H7 (cell line): ENCODE data around the gene DNAJC10.

DNA sequence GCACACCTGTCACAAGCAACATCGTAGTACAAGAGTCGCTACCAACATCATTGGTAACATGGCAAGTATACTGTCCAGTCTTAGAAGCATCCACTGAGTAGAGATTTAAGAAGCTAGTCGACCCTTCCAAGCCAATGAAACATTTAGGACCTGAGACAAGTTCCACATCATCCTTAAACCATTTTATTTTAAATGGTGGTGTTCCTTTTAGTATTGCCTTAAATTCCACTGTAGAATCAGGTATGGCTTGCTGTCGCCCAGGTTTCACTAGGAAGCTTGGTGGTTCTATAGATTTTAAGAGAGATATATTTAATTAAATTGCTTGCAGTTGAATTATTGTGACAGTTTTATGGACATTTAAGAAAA lies 79.7 kb downstream of the TTN start:
- RAMPAGE, long total RNA: no peak

GRCh38 chr2:178799004-178799444 lies 8.2 kb downstream of the TTN start:
- RAMPAGE, long total RNA: no peak

DNA sequence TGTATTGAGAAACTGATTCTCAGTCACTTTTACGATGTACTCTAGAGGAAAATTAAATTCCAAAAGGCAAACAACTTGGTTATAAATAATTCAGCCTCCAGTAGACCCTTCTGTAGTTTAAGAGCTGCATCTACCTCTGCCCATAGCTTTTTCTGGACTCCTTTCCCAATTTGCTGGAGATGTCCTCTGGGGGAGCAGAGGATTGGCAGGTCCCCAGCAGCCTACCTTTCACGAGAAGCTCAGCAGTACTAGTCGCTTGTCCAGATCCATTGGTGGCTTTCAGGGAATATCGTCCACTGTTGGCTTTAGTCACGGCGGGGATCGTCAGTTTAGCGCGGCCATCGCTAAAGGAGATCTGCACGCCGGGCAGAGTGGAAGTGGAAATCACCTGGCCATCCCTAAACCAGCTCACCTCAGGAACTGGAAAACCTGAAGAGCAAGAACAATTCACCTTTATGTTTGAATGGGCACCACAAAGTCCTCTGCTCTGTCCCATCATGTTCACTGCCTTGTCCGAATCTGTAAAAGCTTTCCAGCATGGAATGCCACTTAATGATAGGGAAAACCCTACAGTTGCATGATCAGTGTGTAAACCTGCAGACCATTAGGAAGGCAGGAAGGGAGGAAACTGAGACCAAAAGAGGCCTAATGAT lies 5.2 kb downstream of the TTN start:
- RAMPAGE, long total RNA: no peak

GRCh38 chr2:179254227-179254890 lies 10.3 kb downstream of the SESTD1 start:
- RAMPAGE, long total RNA: no peak

GRCh38 chr2:180238906-180239146 lies 231.7 kb upstream of the CWC22 start:
- RAMPAGE, long total RNA: no peak

GRCh38 chr2:181224962-181225322 lies 232.2 kb upstream of the ITGA4 start:
- RAMPAGE, long total RNA: no peak

DNA sequence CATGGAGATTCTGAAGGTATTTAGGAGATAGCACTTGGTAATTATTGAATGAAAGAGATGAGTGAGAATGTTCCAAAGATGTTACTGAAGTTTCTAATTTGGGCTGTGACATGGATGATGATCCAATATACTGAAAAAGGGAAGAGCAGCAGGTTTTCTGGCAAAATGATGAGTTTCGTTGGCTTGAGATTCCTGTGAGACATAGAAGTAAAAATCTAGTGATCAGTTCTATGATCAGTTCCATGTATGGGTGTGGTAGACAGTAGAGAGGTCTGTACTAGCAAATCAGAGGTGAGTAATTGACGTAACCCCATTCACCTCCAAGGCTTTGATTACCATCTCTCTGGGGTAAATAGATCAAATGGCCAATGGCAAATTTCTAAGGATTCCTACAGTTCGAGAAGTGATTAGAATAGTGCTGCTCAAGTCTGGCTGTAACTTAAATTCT lies 6.3 kb downstream of the ITGA4 start:
- RAMPAGE, long total RNA: no peak

GRCh38 chr2:181728782-181729056 lies 48.4 kb upstream of the NEUROD1 start:
- RAMPAGE, long total RNA: no peak

GRCh38 chr2:182030982-182031469 lies 45.4 kb downstream of the PPP1R1C start:
- RAMPAGE, long total RNA: no peak

DNA sequence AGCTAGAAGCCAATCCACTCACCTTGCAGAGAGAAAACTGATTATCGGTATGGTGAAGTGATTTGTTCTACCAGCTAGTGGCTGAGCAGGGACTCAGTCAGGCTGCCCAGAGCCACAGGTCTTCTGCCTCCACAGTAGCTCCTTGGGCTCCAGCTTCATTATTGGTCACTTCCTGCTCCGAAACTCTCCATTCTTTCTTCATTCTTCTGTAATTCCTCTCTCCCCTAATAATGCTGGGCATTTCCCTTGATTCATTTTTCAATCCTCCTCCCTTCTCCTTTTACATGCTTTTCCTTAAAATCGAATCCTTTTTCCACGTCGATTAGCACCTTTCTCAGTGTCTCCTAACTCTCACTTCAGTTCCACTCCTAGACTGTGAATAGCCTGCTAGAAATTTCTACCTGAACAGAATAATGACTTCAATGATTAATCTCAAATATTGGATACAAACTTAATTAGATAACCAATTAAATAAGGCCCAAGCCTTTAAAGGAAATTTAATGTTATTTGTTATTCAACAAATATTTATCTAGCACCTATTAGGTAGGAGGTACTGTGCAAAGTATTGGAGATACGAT lies 17.9 kb downstream of the PDE1A start:
- RAMPAGE, long total RNA: no peak

- RAMPAGE, long total RNA: no peak
Observed at GRCh38 chr2:182422801-182423309, 4.0 kb downstream of the PDE1A start.

DNA sequence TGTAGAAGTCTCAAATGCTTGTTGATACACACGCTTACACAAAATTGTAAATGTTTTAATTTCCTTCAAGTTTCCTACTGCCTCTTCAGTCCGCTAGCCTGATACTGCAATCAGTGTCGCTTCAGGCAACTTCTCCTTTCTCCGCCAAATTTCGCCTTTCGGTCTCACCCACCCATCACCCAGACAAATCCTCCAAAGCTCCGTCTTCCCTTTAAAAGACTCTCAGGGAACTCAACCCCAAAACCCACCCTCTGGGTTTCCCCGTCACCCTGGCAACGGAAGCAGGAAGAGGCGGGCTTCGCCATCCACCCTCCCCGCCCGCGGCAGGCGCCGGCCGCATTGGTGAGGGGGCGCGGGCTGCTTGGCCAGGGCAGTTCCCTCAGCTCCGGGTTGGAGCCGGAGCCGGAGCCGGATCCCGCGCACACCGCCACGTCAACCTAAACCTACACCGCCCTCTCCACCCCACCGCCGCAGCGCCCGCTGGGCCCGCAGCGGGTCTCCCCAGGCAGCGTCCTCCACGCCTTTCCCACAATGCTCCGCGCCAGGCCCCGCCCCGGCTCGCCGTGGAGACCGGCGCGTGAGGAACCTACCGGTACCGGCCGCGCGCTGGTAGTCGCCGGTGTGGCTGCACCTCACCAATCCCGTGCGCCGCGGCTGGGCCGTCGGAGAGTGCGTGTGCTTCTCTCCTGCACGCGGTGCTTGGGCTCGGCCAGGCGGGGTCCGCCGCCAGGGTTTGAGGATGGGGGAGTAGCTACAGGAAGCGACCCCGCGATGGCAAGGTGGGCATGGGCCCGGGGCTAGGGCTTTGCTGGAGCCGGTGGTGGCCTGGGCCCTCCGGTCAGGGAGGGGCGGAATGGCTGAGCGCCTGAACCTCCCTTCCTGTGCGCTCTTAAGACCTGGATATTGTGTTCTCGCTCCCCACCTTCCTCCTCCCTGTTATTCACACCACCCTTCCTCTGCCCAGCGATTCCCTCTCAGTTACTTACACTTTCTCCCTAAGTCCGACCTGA lies at the start of gene DNAJC10:
TSS of gene DNAJC10 (plus strand) at position 553 of the 1,010 bp plus-strand sequence.
- RAMPAGE, long total RNA: start-site peak on the plus strand centred at position 584 of the sequence, 42 bp wide, 457 reads

GRCh38 chr2:182930224-182931219 lies 64.1 kb upstream of the FRZB start:
- RAMPAGE, long total RNA: no peak

DNA sequence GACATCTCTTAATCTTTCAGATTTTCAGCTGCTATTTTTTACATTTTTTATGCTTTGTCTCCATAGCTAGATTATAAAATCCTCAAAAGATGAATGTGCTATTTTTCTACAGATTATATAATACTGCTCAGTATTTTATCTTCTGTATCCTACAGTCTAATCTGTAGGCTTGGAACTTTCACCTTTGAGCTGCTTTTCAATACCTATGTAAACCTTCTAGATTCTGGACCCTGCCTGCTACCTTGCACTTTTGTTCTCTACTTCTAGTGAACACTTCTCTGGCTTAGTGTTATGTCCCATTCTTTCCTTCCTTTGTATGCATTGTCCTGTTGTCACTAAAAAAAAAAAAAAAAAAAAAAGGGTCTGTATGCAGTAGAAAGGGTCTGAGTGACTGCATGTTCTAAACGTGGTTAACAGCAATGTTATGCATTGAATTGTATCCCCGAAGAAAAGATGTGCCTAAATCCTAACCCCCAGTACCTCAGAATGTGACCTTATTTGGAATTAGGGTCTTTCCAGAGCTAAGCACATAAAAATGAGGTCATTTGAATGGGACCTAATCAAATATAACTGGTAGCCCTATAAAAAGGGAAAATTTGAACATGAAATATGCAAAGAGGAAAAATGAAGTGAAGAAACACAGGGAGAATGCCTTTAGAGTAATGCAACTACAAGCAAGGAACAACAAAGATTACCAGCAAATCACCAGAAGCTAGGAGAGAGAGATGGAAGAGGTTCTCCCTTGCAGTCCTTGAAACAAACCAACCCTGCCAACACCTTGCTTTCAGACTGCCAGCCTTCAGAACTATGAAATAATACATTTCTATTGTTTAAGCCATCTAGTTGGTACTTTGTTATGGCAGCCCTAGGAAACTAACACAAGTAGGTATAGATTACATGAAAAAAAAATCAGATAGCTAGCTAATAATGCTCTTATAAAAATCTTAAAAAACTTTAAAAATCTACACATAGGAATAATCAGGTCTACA lies 64.0 kb downstream of the NCKAP1 start:
- RAMPAGE, long total RNA: no peak

GRCh38 chr2:183117222-183117803 lies 6.9 kb upstream of the NUP35 start:
- RAMPAGE, long total RNA: no peak

DNA sequence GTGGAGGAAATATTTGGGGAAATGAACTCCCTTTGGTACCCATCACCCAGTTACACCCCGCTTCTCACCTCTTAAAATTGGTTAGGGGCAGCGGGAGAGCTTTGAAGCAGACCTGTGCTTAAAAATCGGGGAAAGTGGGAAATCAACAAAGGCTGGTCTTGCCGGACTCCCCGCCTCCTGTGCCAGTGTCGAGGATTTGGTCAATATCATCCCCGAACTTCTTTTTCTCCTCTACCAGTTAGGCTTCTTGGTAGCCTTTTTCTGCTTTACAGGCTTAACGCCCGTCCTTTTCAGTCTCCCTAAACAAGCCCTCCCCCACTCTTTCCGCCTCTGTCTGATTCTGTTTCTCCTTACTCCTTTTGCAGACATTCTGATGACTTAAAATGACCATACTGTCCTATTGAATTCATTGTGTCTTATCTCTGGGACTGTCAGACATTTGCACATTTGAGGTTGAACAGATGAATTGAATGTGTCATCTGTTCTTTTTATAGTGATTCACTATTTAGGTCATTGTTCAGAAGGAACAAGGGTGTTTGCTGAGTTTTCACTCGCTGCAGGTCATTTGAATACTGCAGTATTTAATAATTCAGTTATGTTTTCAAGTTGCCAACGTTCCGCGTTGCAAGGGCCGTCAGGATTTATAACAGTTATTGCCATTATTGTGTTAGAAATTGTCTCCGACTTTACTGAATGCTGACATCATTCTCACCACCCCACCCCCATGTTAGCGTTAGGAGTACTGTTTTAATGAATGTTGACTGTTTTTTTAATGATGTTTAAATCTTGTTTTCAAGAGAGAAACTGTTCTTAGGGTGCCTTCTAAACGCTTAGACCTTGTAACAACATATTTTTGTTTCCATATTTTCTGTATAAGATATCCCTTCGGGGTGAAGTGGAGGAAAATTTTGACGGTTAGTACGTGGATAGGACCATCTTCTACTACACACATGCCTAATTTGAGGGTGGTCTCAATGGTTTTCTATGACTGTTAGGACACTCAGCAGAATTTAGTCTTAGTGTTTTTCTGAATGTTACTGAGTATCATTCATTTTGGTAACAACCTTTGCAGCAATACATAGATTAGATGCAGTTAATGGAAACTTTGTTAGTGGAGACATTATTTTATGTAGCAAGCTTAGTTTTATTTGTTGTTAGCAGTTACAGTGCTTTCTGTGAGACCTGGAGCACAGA lies 1.2 kb downstream of the ITGAV start:
- RAMPAGE, long total RNA: no peak

DNA sequence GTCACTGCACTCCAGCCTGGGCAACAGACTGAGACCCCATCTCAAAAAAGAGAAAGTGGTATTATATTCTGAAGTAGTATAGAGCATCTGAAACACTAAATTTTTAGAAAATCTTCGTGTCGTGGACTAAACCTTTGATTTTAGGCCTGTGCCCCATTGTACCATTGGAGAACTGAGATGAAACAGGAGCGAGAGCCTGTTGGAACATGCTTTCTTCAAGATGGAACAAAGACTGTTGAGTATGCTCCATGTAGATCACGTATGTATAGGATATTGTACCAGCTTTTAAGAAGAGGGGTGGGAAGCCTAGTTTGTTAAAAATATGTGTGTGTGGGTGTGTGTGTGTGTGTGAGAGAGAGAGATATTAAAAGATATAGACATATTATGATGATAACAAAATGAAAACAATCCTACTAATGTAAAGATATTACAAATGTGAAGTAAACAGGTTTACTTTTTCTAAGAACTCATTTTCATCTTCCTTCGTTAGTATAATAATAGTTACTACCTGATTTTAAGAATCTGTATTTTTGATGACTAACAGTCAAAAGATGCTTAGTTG lies 35.6 kb downstream of the ITGAV start:
- RAMPAGE, long total RNA: no peak

GRCh38 chr2:186646475-186646952 lies 47.3 kb upstream of the FAM171B start:
- RAMPAGE, long total RNA: no peak

DNA sequence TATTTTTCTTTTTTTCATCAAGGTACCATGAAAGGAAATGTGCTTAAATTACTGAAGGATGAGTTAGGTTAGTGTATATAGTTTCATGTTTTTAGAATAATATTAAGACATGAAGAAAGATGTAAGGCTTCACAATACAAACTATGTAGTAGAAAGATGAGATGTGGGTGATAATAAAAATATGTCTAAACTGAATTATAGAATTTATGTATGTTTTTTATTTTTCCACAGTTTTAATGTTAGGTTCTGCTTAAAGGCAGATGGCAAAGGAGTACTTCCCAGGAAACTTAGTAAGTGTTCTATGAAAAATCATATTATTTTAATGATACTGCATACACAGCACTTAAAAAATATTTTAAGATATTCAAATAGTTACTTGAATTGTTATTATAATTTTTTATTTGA lies 39.4 kb upstream of the FAM171B start:
- RAMPAGE, long total RNA: no peak

DNA sequence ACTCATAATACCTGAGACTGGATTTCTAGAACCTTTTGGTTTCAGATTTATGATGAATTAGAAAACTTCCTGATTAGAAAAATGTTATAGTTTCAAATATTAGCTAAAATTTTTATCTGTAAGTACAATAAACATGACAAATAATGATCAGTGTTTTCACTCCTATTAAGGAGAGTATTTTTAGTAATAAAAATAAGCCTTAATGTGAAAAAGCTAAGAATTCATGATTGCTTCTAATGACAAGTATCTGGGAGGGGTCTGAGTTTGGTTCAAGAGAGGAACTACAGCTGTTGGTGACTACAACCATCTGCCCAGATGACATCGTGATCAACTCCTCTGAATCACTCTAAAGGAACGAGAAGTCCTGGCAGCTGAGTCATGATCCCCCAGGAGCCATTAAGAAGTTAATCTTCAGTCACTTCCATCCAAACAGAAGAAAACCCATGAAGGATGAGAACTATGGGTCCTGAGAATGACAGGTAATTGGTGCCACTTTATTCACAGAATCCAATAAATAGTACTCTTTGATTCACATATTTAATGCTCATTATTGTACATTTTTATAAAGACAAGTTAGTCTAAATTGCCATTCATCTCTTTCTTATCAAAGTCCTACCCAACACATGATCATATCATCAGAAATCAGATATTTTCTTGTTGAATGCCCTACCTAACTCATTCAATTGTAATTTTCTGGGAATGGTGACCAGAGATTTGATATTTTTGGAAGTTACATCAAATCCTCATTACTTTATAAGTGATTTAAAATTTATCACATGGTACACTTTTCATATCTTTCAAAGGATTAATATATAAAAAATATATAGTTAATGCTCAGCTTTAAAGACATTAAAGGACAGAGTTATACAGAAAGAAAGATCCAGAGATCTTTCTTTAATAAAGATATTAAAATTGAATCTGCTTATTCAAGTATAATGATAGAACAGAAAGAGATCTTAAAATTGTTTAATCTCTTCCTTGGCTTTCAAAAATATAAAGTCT lies 6.7 kb downstream of the TFPI start:
- RAMPAGE, long total RNA: no peak